Vein endothelial cell (primary cell): ENCODE measurements around the gene FAM20C.

GRCh38 chr7:34780-35776 lies 157.3 kb upstream of the FAM20C start:
- CAGE, long polyA plus RNA: no peak

DNA sequence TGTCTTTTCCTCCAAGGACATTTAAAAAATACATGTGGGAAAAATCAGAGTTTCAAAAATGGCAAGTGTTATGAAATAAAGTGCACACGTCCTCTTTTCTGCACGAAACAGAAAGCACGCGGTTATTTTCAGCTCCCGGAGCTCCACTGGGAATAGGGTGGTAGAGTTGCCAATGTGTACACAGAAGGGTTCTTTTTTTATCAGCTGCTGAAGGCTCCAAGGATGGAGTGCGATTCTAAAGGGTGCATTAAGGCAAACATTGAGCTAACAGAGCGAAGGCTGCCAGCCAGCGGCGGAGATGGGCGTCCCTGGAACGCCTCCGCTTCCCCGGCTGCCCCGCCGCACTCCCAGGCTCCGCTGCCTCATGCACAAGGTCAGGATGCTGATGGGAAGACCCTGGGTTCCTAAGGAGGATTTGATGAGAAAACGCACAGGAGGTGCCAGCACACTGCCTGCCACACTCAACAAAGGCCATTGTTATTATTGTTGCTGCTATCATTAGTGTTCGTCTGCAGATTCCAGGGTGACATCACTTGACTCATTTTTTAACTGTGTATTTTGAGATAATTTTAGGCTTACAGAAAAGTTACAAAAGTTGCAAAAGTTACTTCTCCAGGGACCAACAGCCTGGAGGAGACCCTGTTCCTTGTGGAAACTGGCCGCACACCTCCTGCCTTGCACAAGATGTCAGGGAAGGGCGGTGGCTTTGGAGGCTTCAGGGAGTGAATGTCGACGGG lies 62.5 kb upstream of the FAM20C start:
- CAGE, long polyA plus RNA: no peak

GRCh38 chr7:189641-190515 lies 2.5 kb upstream of the FAM20C start:
- CAGE, long polyA plus RNA: no peak

- CAGE, long polyA plus RNA: no peak
Measured at GRCh38 chr7:191796-192905, at the start of gene FAM20C. Gene FAM20C, plus strand, starts transcription at chr7:192571.

DNA sequence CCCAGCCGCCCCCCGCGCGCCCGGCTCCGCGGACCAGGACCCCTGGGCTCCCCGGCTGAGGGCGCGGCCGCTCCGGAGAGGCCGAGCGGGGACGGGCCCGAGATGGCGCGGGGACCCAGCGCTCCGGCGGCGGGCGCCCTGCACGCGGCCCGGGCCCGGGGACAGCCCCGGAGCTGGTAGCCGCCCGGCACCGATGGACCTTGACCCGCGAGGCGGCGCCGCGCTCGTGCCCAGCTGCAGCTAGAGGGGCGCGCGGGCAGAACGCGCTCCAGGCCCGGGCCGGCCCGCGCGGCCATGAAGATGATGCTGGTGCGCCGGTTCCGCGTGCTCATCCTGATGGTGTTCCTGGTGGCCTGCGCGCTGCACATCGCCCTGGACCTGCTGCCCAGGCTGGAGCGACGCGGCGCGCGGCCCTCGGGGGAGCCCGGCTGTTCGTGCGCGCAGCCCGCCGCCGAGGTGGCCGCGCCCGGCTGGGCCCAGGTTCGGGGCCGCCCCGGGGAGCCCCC lies 588 bp downstream of the FAM20C start:
- CAGE, long polyA plus RNA: no peak

DNA sequence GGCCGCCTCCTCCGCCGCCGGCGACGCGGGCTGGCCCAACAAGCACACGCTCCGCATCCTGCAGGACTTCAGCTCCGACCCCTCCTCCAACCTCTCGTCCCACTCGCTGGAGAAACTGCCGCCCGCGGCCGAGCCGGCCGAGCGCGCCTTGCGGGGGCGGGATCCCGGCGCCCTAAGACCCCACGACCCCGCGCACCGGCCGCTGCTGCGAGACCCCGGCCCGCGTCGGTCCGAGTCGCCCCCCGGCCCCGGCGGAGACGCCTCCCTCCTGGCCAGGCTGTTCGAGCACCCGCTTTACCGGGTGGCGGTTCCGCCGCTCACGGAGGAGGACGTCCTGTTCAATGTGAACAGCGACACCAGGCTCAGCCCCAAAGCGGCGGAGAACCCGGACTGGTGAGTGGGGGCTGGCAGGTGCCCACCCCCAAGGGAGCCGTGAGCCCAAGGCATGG lies 1.1 kb downstream of the FAM20C start:
- CAGE, long polyA plus RNA: no peak

GRCh38 chr7:197668-197967 lies 5.2 kb downstream of the FAM20C start:
- CAGE, long polyA plus RNA: no peak

DNA sequence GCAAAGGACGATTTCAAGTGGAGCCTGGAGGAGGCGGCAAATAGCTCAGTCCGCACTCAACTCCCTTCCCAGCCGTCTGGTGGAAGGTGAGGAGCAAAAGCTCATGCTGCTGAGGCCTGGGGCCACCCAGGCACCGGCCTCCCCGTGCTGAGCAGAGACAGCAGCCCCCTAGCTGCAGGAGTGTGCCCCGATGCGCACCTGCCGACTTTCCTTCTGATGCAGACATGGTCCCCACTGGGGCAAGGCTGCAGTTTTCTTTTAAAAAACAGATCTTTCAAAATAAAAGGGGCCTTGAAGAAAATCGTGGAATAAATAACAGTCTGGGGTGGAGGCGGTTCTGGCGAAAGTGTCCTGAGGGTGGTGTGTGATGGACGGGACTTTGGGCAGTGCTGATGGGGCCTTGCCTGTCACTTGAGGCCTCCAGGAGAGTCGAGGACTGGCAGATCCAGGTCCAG lies 8.0 kb downstream of the FAM20C start:
- CAGE, long polyA plus RNA: no peak

GRCh38 chr7:236730-237953 lies 44.8 kb downstream of the FAM20C start:
- CAGE, long polyA plus RNA: no peak

DNA sequence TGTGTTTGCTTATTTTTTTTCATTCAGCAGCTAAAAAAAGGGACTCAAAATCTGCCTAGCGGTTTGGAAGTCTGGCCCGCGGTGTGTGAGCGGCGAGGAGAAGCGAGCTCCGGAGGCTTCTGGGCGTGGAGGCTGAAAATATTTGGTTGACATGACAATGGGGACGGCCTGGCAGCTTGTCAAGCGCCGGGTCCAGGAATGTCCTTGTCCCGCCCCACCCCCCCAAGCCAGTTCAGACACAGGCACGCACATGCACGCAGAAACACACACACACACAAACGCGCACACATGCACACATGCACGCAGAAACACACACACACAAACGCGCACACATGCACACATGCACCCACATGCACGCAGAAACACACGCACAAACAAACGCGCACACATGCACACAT lies 43.5 kb downstream of the FOXL3 start:
- CAGE, long polyA plus RNA: no peak

DNA sequence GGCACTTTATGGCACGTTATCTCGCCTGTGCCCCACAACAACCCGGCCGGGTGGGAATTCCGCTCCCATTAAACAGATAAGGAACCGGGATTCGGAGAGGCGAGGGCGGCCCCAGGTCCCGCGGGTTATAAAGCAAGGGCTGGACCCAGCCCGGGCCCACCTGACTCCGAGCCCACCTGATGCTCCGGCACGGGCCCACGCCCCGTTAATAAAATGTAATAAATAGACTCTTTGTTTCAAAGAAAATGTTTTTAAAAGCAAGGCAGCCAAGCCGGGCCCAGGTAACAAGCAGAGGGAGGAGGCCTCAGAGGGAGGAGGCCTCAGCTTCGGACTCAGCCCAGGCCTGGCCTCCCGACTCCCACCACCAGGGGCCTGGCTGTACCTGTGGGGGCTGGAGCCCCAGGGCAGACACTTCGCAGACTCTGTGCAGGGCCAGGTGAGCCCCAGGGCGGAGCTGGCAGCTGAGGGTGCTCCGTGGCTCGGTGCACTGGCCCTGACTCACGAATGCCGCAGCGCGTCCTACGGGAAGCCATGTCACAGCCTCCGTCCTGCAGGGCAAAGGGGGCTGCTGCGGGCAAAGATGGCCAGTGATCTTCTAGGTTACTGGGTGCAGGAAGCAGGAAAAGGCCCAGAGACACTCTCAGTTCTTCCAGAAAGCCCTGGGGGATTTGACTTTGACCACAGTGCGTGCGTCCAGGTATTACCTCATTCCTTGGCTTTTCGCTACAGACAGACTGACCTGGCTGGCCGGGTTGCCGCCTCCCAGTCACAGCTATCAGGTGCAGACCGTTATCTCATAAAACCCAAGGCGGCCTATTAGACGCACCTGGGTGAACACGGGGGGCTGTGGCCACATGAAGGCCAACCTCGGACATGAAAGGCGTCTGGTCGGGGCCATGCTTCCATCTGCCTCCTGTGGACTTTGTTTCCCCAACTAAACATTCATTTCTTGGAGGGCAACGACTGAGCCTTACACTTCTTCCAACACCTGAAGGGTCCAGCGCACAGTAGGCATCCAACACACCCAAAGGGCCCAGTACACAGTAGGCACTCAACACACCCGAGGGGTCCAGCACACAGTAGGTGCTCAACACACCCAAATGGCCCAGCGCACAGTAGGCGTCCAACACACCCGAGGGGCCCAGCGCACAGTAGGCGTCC lies 80.1 kb downstream of the FOXL3 start:
- CAGE, long polyA plus RNA: no peak

- CAGE, long polyA plus RNA: no peak
Measured at GRCh38 chr7:424785-425608, 94.6 kb downstream of the PDGFA start.

- CAGE, long polyA plus RNA: no peak
Measured at GRCh38 chr7:511901-512566, 7.6 kb downstream of the PDGFA start.

DNA sequence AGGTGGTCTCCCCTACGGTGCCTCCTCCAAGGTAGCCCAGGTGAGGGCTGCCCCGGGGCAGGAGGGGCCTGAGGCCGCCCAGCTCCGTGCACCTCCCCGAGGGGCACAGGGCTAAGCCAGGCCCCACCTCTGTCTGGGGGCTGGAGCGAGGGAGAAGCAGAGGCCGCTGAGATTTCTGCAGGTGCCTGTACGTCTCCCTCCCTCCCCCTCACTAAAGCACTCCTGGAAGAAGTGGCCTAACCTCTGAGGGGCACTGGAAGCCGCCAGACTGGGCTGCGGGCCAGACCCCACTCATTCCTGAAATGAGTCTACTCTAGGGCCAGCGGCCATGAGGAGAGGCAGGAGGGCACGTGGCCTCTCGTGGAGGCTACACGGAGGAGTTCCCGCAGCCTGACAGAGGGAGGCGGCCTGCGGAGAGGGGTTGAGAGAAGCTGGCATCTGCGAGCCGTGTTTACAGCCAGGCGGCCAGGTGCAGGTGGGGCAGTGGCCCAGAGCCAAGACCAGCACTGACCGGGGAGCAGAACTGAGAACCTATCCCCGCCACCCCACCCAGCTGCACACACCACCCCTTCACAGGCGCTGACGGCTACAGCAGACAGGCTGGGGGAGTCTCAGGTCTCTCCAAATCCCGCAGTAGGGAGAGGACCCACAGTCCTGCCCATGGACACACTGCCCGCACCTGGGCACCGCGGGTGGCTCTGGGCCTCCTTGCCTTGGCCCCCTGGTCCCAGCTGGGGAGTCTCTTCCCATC lies 6.7 kb downstream of the PDGFA start:
- CAGE, long polyA plus RNA: no peak

DNA sequence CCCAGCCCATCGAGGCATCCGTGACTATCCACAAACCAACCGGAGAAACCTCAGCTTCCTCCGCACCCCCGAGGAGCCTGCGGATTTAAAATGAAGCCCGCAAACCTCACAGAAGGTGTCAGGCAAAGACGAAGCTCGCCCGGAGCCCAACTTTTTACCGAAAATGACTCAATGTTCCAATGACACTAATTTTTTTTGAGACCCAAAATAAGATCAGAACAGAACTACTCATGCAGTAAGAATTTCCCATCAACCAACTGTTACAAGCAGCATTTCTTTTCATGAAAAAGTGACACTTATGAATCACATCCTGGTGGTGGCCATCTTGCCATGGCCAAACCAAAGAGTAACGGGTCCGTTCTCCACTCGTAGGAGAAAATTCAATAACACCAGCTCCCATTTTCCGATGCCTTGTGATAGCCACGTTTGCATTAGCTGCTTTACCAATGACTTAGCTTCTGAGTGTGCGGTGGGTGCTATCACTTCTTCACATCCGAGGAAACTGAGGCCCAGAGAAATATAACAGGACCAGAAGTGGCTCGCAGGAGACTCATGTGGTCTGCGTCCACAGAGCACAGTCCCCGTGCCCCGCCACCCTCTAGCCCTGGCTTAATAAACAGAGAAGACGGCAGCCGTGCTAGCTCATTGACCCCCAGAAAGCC lies 5.8 kb downstream of the PDGFA start:
- CAGE, long polyA plus RNA: no peak

DNA sequence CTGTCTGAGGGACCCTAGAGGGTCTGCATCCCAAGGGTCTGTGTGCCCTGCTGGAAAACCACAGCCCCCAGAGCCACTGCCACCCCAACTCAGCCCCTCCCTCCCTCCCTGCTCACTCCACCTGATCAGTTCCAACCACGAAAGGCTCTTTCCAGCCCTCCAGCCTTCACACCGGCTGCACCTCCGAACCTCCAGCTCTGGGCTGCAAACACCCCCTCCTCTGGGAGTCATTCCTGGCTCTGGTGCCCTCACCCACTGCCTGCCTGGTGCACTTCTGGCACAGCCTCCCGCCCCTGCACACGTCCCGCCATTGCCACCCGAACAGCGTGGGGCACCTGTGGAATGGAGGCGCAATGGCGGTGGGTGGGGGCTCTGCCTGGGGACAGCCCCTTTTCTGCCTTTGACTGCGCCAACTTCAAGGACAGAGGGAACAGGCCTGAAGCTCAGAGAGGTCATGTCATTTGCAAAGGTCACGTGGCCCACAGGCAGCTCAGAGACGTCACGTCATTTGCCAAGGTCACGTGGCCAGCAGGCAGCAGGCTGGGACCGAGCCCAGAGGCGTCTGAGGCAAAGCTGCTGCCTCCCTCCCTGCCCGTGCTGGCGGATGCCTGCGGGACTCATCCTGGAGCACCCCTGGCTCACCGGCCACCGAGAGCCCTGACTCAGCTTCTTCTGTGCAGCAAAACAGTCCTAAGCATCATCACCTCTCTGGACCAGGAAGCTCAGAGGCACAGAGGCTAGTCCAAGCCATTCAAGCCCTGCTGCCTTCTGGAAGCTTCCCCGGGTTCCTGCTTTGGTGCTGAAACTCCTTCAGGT lies 76.0 kb upstream of the DNAAF5 start:
- CAGE, long polyA plus RNA: no peak

DNA sequence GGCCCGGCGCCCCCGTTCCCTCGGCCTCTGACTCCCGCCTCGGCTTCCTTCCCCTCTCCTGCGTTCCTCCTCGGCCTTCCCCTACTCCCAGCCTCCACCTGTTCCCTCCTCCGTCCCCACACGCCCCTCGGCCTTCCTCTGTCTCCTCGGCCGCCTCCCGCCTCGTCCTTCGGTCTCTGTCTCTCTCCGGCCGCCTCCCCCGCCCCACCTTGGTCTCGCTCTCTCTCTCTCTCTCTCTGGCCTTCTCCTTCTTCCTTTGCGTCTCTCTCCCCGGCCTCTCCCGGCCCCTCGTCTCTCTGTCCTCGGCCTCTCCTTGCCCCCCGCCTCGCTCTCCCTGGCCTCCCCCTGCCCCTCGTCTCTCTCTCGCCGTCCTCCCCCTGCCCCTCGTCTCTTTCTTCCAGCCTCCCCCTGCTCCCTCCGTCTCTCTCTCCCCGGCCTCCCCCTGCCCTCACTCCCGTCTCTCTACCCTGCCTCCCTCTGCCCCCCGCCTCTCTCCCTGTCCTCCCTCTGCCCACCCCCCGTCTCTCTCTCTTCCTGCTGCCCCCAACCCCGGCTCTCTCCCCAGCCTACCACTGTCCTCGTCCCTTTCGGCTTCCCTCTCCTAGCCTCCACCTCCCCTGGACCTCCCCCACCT lies 748 bp downstream of the GET4 start:
- CAGE, long polyA plus RNA: no peak

DNA sequence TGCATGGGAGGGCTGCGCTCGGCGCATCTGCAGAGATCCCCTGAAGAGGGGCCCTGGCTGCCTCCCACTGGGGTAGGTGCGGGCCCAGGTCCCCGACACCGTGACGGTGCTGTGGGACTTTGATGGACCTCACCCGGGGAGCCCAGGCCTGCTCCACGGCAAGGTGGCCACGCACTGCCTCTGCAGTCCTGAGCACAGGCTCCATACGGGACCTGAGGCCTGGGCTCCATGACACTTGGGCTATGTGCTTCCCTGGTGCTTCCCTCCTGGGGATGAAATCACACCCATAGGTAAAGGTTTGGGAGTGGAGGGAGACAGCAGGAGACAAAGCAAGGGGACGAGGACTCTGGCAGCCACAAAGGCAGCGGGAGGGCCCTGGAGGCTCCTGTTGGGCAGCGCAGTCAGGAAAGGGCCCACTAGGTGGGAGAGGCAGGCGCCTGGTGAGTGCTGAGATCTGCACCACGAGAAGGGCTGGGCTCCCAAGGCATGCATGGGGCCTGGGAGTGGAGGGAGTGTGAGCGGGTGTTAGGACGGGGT lies 12.9 kb downstream of the GET4 start:
- CAGE, long polyA plus RNA: no peak

DNA sequence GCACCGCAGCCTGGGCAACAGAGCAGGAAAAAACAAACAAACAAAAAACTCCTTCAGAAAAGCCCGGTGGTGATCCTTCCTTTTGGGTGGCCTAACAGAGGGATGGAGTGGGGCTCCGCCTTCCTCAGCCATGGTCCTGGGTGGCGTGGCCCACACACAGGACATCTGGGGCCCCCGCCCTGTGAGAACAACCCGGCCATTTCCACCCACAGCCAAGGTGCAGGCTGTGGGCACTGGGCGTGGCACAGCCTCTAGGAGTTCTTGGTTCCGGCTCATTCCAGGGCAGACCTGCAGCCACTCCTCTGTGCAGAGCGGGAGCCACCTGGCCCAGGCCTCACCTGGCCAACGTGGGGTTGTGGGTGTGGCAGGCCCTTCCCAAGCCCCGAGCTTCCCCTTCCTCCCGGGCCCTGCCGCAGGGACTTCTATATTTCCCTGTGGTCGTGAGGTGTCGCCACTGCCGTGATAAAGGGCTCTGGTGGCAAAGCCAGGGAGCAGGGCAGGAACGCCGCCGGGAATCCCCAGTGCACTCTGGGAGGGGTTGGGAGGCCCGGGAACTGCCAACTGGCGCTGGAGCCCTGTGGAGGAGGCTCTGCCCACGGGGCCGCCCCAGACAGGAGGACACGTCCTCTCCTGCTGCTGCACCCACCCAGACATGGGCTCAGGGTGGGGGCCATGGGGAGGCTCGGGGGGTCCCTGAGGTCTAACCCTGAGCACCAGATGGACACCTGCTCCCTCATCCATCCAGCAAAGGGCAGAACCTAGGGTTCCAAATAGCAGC lies 37.7 kb downstream of the GET4 start:
- CAGE, long polyA plus RNA: no peak

DNA sequence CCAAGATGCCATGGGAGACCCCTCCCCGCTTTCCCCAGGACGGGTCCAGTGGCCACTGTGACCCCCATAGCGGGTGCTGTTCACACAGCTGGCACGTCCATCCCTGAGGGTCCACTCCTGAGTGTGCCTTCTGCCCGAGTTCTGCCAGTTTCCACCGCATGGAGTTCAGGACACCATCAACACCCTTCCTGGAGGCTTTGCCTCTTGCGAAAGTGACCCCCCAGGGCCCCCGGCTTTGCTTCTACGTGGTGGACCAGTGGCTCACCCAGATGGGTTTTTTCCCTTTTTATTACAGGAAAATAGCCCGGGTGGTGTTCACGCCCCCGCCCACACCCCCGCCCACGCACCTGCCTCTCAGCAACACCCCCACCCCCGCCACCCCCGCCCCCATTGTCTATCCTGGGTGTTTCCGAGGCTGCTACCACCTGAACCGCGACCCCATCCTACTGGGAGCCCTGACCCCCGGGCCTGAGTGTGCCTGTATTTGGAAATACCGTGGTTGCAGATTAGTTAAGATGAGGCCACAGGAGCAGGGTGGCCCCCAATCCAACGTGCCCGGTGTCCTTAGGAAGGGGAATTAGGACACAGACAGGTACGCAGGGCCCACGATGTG lies 31.9 kb downstream of the ADAP1 start:
- CAGE, long polyA plus RNA: no peak